Myometrial cell (primary cell): Measurements from ENCODE around the genes NFKBIE and ANKRD66.

DNA sequence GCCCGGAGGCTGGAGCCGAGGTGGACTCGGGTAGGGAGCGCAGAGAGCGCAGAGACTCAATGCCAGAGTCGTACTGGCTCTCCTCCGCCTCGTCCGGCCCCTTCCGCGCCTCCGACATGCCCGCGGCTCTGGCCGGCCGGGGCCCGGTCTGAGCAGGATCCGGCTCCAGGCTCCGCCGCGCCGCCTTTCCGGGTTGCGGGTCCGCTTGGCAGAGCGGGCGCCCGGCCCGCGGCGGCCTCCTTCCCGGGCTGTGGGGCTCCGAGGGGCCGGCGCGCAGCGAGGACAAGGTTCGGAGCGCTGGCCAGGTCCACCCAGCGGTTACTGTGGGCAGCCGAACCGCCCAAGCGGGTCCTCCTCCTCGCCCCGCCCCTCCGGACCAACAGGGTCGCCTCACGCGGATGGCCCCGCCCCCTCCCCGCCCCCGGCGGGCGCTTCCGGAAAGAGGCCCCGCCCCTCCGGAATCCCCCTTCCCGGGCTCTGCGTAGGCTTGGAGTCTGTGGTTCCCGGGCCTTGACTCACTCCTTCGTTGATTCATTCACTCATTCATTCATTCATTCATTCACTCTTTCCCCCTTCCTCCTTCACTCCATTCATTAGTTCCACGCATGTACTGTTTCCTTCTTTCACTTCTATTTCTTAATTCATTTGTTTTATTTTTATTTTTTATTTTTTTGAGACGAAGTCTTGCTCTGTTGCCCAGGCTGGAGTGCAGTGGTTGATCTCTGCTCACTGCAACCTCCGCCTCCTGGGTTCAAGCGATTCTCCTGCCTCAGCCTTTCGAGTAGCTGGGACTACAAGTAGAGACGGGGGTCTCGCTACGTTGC is at the start of gene NFKBIE:
NFKBIE (minus strand) TSS at position 323 of the 824 bp plus-strand sequence.
- RAMPAGE, long total RNA: no peak

- RAMPAGE, long total RNA: no peak
Measured at GRCh38 chr6:44297027-44297521, 424 bp downstream of the TCTE1 start.

- RAMPAGE, long total RNA: no peak
Measured at GRCh38 chr6:44384152-44384351, 3.5 kb upstream of the CDC5L start.

DNA sequence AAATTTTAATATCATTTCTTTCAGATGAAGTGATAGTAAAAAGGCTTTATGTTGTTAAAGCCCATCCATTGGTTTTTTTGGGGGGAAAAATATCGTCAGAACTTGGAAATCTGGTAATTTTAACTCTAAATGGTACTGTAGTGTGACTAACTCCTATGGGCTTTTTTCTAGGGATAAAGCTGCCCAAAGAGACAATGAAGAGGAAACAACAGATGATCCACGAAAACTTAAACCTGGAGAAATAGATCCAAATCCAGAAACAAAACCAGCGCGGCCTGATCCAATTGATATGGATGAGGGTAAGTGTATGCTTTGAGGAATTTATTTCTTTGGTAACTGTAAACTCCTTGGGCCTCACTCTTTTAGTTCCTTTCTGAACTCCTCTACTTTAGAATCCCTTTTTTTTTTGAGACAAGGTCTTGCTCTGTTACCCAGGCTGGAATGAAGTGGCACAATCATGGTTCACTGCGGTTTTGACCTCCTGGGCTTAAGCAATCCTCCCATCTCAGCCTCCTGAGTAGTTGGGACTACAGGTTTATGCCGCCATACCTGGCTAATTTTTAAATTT is 5.9 kb downstream of the CDC5L start:
- RAMPAGE, long total RNA: no peak

DNA sequence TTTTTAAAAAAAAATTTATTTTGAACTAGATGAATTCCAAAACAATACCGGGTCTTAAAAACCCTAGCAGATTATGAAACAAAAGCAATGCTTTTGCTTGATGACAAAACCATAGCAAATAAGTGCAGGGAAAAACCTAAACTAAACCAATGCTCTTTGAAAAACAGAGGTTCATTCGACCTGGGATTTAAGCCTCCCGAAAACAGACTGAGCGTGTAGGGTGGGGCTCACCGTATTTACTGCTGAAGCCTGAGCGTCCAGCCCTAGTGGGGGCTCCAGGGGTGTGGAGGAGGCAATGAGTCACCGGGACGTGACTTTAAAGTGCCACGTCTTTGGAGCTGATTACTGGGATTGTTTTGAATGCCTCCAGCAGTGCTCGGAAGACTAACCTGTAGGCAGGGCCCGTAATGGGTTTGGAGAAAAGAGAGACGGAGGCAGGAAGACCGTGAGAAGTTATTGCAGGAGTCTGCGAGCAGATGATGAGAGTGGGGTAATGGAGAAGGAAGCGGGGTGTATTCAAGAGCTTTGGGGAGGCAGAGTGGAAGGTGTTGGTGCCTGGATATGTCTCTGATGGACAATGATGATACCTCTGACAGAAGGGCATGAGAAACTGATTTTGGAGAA is 69.2 kb downstream of the CDC5L start:
- RAMPAGE, long total RNA: no peak

GRCh38 chr6:44464483-44465005 is 77.0 kb downstream of the CDC5L start:
- RAMPAGE, long total RNA: no peak

DNA sequence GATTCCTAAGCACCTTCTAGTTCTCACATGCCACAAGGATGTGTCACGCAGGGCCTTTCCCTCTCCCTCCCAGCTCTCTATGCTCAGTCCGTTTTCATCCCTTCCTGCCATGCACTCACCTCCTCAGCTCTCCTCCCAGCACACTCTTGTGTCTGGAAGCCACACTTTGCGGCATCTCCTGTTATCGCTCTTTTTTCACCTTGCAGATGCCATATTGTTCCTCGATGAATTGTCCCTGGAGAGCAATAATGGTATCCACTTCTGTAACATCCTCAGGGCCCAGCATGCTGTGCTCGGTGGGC is 263.5 kb downstream of the CDC5L start:
- RAMPAGE, long total RNA: no peak

DNA sequence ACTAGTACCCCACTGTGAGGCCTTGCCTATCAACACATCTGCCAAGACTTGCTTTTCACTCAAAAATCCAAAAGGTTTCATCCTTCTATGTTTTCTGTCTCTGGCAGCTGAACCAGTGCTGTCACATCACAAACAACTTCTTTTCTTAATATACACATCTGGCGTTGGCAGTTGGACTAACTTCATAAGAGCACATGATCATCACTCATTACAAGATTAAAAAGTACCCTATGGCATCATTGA is 64.0 kb upstream of the SUPT3H start:
- RAMPAGE, long total RNA: no peak

DNA sequence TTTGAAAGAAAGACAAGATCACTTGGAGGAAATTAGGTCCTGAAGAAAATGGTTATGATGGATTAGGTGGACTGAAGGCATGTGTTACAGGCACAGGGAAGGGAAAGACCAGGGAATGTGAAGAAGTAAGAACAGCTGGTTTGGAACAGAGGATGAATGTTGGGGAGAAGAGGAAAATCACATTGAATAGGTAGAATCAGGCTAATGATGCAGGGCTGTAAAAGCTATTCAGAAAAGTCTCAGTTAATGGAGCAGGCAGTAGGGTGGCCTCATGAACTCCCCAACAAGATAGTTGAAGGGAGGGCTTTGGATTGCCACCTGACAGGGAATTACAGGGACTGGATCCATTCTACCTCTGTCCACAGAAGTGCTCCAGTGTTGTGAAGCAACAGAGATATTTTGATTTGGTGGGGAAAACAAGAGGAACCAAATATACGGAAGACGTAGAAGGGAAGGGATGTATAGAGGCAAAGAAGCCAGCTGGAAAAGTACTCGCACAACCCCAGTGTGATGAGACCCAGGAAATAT is 83.3 kb upstream of the SUPT3H start:
- RAMPAGE, long total RNA: no peak

- RAMPAGE, long total RNA: no peak
Measured at GRCh38 chr6:45495827-45496288, 118.1 kb upstream of the SUPT3H start.

DNA sequence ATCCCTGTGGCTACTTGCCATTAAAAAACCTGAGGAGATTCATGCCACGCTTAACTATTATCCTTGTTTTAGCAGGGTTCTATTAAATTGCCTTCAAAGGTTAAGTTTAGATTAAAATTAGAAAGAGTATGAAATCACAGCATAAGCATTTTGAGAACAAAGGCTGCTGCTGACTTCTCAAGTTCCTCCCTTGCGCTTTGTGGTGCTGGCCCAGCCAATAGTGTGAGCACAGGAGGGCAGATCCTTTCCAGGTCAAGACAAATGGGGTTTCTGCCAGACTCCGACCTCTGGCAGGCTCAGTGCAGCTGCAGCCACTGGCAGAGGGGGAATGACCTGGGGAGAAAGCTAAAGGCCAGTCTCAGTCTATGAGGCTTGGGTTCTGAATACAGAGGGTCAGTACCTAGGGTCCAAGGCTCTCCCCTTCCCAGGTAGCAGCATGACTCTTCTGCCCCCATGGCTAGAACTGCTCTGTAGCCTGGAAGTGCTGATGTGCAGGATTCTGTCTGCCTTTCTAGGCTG is 27.0 kb downstream of the CLIC5 start:
- RAMPAGE, long total RNA: no peak

GRCh38 chr6:46011743-46012144 is 3.9 kb downstream of the CLIC5 start:
- RAMPAGE, long total RNA: no peak

DNA sequence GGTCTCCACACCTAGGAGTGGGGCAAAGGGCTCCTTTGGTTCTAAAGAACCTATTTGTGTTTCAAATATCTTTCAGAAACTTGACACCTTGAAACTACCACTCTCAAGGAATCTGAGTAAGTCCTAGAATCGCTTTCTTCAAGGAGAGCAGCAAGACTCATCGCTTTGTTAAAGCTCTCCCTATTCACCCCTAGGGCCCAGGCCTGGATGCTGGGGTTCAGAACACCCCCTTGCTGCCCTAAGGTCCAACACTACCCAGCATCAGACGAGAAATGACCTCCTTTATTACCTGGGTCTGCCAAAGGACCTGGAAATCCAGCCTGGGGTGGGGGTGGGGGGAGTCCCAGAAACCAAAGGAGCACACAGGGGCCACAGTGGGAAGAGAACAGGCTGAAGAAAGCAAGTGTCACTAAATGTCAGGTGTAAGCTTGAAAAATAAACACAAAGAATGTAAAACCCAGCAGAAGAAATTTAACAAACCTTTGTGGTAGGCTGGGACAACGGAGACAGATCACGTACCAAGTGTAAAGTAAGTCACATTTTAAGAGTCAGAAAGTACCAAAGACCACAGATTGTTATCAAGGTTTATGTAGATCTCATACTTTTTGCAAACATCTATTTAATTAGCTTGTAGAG is 1.8 kb downstream of the CLIC5 start:
- RAMPAGE, long total RNA: no peak

GRCh38 chr6:46053599-46054195 is 38.0 kb upstream of the CLIC5 start:
- RAMPAGE, long total RNA: no peak

DNA sequence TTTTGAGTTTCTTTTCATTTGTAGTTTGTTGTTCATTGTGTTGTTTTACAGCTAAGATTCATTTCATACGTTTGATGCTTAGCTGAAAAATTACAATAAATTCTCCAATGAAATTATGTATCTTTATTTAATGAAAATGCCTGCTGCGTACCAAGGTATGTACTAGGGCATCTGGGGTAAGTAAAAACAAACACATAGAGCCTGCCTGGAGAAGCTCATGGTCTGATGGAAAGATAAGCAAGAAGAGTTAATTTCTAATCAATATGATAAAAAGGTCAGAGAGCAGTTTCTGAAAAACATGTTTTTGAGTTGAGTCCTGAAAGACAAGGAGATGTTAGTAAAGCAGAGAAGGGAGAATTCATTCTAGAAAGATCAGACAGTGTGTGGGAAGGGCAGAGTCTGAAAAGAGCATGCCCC is 5.6 kb downstream of the SLC25A27 start:
- RAMPAGE, long total RNA: no peak

DNA sequence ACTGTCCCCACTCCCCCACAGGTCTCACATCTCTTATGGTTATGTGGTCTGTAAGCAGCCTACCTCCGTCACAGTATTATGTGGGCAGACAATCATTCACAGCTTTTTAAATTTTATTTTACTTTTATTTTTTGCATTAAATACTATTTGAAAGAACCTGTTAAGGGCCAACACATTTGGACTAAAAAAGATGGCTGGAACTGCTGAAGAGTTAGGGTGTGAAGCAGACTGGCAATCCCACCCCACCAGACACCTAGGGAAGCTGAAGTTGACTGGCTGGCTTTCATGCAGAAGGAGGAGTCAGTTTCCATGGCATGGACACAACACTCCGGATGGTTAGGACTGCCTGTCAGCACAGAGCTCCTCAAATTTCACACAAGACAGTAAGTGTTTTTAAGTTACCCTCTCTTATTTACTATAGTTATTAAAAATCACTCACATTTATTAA is at the start of gene ANKRD66:
ANKRD66 (plus strand) TSS at position 326 of the 448 bp plus-strand sequence.
- RAMPAGE, long total RNA: no peak

DNA sequence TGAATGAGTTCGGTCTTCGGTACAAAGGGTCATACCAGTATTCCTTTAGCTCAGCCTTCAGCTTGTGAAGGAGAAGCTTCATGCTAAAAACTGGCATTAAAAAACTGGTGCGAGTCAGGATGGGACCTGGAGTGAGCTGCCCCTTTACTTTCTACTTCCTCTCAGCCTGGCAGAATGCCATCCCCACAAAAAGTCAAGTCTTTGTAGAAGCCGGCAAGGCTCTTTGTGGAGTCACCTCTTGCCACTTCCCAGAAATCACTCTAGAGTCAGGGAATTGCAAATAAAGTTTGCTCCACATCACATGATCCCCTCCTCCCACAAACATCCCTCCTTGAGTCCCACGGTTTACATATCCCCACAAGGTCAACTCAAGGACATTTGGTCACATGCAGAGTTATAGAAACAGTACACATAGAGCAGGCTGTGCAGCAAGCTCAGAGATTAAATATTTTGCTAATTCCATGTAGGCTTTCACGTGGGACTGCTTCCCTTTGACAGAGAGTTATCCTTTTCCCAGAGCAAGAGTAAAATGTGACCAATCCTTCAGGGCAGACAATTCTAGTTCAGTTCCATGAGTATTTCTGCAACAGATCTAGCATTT is 34.7 kb upstream of the ADGRF1 start:
- RAMPAGE, long total RNA: no peak

DNA sequence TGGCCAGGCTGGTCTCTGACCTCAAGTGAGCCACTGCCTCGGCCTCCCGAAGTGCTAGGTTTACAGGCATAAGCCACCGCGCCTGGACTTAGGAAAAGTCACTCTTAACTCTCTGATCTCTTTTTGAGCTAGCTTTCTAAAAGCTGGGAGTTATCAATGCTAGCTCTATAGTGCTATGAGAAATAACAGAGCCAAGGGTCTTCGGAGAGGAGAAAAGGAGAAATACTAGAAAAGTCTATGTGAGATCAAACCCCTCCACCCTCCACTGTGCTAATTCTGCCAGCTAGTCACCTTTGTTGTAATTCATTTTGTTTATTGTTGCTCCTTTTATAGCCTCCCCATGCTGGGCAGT is 90.3 kb upstream of the ADGRF1 start:
- RAMPAGE, long total RNA: no peak

GRCh38 chr6:47230556-47231108 is 79.1 kb downstream of the TNFRSF21 start:
- RAMPAGE, long total RNA: no peak

GRCh38 chr6:47476480-47477164 is 967 bp upstream of the CD2AP start:
- RAMPAGE, long total RNA: no peak